Skeletal muscle cell (primary cell): ENCODE measurements around the gene CENPN.

GRCh38 chr16:78461110-78461831 is 361.8 kb downstream of the WWOX start:
- RRBS, result no CpG with 5 or more reads among the region's 10 CpGs

GRCh38 chr16:78606086-78607031 is 506.9 kb downstream of the WWOX start:
- RRBS, result no CpG with 5 or more reads among the region's 12 CpGs

- RRBS, result no CpG with 5 or more reads among the region's 3 CpGs
Measured at GRCh38 chr16:79212364-79212602, 388.3 kb downstream of the MAF start.

- RRBS, result no CpG with 5 or more reads among the region's 15 CpGs
Measured at GRCh38 chr16:79272288-79272794, 328.2 kb downstream of the MAF start.

GRCh38 chr16:79286838-79287558 is 313.5 kb downstream of the MAF start:
- RRBS, result 0% methylated on average over 3 of the region's 19 CpGs

DNA sequence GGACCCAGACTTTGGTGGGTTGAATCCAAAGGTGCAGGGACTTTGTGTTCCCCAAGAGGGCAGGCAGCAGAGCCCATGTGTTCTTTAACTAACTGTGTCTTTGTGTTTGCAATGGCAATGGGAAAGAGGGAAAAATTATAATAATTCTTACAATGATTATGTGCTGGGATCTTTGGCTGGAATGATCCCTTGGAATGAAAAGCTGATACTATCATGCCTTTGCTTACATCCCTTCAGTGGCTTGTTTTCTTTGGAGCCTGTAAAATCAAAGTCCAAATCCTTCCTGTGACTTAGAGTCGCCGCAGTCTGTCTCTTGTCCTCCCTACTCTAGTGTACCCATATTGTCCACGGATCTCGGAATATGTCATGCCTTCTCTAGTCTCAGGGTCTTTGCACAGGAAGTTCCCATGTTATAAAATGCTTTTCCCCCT is 111.7 kb upstream of the MAF start:
- RRBS, result no CpG with 5 or more reads among the region's 4 CpGs

DNA sequence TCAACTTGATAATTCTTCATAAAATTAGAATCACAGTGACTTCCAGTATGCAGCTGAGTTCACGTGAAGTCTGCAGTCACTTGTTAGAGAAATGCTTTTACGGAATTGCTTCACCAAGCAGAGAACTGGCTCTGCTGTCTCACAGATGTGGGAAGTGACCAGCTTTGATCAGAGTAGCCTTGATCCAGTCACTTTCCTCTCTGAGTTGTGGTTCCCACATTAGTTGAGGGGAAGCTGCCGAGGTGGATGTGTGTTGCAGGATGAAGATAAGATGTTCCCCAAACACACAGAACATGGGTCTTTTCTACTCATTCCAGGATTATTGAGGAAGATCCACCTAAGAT is 168.7 kb upstream of the MAF start:
- RRBS, result no CpG with 5 or more reads among the region's 3 CpGs

- RRBS, result no CpG with 5 or more reads among the region's 4 CpGs
Measured at GRCh38 chr16:80997369-80997890, 9.3 kb downstream of the CMC2 start.

- RRBS, result no CpG with 5 or more reads among the region's 60 CpGs
Measured at GRCh38 chr16:81007052-81007870, at the start of gene CENPN. Gene CENPN, plus strand, starts transcription at chr16:81007214.

DNA sequence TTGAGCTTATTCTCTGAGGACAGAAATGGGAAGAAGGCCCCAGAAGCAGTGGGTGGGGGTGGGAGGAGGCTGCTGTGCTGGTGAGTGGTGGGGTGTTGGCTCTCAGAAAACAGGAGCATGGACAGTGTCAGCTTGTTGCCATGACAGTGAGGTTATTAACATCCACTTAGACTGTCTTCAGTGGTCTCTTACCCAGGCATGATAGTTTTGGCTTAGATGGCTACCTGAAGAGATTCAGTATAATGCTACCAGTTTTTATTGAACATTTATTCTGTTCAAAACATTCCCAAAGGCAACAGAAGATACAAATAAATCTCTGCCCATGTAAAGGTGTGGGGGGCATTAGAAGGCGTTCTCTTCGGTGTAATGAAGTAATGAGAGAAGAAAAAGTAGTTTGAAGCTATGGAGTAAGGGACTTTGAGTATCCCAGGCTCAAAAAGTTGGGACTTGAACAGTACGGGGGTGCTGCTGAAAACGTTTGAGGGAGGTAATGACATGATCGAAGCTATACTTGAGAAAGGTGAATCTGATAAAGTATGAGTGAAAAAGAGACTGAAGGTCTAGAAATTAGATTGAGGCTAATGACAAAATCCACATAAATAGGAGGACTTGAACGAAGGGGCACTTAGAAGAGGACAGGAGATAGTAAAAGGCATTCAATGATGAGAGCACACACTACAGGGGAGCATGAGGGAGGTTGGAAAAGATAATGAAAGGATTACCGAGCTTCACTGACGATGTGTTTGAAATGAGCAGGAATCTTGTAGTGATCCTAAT is 4.8 kb downstream of the ATMIN start:
- RRBS, result no CpG with 5 or more reads among the region's 8 CpGs

GRCh38 chr16:81446028-81446923 is 1.7 kb downstream of the CMIP start:
- RRBS, result no CpG with 5 or more reads among the region's 24 CpGs

- RRBS, result no CpG with 5 or more reads among the region's 16 CpGs
Measured at GRCh38 chr16:81453942-81454987, 9.7 kb downstream of the CMIP start.

- RRBS, result no CpG with 5 or more reads among the region's 12 CpGs
Measured at GRCh38 chr16:81465145-81465661, 20.6 kb downstream of the CMIP start.

- RRBS, result no CpG with 5 or more reads among the region's 38 CpGs
Measured at GRCh38 chr16:81493465-81494562, 49.2 kb downstream of the CMIP start.

DNA sequence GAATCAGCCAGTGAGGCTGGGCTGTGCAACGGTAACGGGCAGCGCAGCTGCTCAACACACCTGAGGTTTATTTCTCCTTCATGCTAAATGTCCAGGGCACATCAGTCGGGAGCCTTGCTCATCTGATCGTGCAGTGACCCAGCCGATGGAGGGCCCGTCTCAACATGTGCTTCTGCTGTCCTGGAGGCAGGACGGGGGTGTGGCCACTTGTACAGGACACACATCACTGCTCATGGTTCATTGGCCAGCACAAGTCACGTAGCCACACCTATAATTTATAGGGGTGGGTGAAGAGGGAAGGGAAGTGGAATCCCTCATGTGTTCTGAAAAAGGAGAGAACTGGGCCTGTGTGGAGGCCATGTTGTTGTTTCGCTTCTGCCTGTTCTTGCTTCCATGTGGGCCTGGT is 60.4 kb downstream of the CMIP start:
- RRBS, result no CpG with 5 or more reads among the region's 10 CpGs

DNA sequence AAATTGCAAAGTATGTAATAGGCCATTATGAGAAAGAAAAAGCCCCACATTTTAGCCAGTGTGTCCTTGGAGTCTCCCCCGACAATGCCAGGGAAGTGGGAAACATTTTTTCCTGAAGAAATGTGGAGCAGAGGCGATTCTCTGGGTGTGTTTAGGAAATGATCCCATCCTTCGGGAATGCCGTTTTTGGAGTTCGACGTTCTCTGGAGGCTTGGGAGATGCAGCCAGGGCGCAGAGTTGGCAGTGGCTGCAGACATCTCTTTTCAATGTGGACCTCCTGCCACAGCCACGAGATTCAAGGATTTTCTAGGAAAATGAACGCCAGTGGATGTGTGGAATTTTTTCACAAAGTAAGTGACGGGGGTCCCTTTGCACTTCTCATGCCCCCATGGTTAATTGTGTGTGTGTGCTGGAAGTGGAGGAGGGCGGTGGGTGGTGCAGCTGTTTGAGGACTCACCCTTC is 73.1 kb downstream of the CMIP start:
- RRBS, result no CpG with 5 or more reads among the region's 11 CpGs

DNA sequence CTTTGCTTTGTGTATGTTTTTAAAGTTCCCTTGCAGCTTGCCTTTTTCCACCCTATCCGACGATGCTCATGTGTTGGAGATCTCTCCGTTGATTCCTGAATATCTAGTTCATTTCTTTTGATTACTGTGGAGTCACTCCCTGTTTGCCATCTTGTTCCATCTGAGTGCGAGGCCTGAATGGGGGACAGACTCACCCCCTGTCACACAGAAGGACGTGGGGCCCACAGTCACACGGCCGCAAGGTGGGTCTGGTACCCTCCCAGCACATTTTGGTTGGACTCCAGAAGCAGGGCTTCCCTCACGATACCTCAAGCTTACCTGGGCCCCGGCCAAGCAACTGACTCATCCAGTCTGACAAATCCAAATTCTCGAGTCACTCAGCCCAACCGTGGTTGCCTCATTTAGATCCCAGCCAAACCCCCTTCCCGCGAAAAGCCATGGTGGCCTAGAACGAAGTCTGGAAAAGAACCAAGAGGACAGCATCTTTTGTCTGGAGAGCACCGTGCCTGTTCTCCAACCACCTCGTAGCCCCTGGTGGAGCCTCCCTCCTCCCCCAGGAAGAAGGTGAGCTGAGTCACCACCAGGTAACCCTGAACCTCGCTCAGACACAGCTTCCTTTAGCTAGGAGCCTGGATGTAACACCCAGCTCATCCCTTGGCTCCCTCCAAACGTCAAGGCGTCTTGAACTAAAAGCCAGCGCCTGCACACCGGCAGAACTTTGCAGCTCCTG is 78.8 kb downstream of the CMIP start:
- RRBS, result no CpG with 5 or more reads among the region's 21 CpGs

DNA sequence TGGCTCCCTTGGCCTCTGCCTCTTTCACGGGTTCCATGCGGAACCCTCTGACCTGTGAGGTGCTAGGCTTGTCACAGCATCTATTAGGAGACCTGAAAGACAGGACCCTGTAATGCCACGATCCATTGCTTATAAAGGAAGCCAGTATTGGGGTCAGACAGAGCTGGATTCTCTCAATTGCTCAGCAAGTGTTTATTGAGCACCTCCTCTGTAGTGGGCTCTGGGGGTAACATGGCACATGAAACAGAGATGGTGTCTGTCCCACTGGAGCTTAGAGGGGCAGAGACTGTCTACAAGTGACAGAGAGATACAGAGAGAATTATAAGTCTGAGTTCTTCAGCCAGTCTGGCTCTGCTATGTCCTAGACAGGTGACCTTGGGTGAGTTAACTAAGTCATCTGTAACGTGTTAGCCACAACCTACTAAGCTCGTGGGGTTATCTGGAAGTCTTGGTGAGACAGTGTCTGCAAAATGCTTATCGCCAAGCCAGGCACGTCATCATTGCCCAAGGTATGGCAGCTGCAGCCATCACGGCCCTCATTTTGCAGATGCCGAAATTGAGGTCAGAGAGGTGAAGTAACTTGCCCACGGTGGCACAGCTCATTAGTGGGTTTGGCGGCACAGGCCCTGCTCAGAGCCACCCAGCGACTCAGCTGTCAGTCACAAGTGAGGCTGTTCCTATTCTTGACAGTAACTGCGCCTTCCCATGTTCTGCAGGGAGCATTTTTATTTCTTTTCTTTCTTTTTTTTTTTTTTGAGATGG is 79.6 kb downstream of the CMIP start:
- RRBS, result no CpG with 5 or more reads among the region's 13 CpGs

DNA sequence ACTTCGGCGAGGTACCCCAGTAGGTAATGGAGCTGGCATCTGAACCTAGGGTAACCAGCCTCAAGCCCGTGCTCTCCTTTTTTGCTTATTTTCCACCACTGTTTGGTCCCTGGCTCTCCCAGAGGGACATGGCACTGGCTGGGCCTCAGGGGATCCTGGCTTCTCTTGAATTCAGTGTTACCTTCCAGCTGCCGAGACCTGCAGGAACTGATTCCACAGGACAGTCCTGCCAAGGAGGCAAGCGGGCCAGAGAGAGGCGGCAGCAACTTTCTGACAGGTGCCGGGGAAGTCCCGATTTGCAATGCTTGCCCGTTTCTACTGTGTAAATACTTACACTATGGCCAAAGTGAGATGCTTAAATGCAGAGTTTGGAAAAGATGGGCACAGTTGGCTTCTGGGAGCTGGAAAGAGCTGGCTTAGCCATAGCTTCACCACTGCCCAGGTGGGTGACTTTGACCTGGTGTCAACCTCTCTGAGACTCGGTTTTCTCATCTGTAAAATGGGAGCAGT is 124.8 kb downstream of the CMIP start:
- RRBS, result no CpG with 5 or more reads among the region's 10 CpGs

DNA sequence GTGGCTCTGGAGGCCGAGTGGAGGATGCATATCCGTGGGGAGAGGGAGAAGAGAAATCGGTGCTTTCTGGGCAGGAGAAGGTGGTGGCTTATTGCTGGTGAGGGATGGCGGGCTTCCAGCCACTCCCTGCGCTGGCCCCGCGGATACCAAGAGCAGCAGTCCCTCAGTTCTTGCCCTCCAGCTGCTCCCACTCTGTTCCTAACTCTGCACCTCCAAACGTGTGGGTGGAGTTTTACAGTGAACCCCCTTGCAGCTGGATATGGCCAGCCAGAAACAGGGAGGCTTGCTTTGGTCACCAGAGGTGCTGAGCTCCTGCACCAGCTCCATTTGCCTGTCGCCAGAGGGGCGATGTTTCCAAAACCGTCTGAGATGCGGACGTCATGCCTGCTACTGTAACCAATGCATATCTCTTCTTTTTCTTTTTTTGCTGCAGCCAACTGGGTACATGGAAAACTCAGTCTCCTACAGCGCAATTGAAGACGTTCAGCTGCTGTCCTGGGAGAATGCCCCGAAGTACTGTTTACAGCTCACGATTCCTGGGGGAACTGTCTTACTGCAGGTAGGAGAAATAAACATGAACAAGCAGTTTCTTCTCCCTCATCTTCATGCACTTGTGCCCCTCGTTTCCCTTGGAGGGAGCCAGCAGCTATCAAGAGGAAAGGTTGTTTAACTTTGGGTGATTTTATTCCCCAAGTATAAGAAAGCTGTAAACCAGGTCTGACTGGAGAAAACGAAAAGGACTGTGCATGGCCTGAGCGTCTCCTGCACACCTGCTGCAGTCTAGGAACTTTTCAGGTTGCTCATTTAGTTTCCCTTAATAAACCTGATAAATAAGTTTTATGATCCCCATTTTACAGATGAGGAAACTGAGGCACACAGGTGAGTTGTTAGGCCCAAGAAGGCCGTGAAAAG is 162.8 kb downstream of the CMIP start:
- RRBS, result no CpG with 5 or more reads among the region's 21 CpGs